HTR-8/SVneo (cell line): ENCODE measurements around a stretch of chr10.

- RRBS, result no CpG with 5 or more reads among the region's 16 CpGs
Observed at GRCh38 chr10:151059-151789, 16.0 kb downstream of the ZMYND11 start.

GRCh38 chr10:246272-247108, 111.2 kb downstream of the ZMYND11 start:
- RRBS, result no CpG with 5 or more reads among the region's 16 CpGs

DNA sequence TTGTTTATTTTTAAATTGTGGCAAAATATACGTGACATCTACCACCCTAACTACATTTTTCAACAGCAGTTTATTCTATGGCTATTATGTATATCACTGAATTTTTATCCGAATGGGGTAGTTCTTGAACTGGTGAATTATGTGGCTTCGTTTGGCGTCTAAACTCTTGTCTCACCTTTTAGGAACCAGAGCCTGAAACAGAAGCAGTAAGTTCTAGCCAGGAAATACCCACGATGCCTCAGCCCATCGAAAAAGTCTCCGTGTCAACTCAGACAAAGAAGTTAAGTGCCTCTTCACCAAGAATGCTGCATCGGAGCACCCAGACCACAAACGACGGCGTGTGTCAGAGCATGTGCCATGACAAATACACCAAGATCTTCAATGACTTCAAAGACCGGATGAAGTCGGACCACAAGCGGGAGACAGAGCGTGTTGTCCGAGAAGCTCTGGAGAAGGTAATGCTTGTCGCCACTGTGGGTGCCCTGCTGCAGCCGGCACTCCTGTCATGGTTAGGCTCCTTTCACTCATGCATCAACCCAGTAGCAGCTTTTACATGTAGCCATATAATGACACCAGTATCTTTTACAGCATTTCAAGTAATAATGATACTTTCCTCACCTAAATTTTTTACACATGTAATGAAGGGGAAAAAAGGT, 113.0 kb downstream of the ZMYND11 start:
- RRBS, result 95% methylated on average over 6 of the region's 18 CpGs

GRCh38 chr10:260755-261527, 125.7 kb downstream of the ZMYND11 start:
- RRBS, result no CpG with 5 or more reads among the region's 20 CpGs

- RRBS, result no CpG with 5 or more reads among the region's 17 CpGs
Observed at GRCh38 chr10:317174-318013, 182.1 kb downstream of the ZMYND11 start.

DNA sequence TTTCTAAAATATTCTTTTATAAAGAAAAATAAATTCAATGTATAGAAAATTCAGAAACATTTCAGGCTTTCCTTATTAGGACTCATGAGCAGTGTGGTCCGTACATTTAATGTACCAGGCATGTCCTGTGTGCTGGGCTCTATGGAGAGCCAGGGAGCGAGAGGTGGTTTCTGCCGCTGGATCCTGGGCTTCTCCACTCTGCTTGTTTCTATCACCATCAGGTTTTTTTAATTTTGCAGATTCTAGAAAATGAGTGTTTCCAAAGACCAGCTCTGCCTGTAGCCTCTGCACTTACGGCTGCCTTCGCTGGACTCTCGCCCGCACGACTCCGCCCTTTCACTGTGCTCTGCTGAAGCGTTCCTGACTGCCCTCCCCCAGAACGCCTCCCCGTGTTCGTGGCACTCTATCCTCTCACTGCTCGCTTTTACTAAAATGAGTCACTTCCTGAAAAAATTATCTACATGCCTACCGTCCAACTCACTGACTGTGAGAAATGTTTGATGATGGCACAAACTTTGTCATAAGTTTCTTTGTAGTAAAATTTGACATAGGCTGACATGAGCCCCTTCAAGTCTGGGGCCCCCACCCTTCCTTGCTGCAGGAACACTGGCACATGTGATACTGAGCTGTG, 188.6 kb downstream of the ZMYND11 start:
- RRBS, result no CpG with 5 or more reads among the region's 15 CpGs

- RRBS, result no CpG with 5 or more reads among the region's 27 CpGs
Observed at GRCh38 chr10:379956-380850, 244.9 kb downstream of the ZMYND11 start.

DNA sequence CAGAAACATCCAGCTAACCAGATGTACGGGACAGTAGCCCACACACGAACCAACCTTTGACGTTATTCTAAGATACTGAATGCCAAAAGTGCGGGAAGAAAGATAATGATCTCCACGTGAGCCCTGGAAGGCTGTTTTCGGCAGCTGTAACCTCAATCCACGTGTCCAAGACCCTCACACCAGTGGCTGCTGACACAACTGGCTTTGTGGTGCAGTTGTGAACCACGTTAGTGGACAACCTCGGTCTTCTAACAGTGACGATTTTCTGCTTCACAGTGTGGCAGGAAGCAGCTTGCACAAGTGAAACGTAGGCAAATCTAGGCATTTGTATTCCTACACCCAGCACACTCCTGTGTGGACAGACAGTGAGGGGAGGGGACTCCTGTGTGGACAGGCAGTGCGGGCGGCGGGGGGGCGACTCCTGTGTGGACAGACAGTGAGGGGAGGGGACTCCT, 251.9 kb downstream of the ZMYND11 start:
- RRBS, result no CpG with 5 or more reads among the region's 15 CpGs

- RRBS, result no CpG with 5 or more reads among the region's 19 CpGs
Observed at GRCh38 chr10:510217-510891, 179.1 kb downstream of the DIP2C start.

- RRBS, result no CpG with 5 or more reads among the region's 19 CpGs
Observed at GRCh38 chr10:526751-527410, 162.6 kb downstream of the DIP2C start.

GRCh38 chr10:548243-548628, 141.2 kb downstream of the DIP2C start:
- RRBS, result no CpG with 5 or more reads among the region's 12 CpGs

DNA sequence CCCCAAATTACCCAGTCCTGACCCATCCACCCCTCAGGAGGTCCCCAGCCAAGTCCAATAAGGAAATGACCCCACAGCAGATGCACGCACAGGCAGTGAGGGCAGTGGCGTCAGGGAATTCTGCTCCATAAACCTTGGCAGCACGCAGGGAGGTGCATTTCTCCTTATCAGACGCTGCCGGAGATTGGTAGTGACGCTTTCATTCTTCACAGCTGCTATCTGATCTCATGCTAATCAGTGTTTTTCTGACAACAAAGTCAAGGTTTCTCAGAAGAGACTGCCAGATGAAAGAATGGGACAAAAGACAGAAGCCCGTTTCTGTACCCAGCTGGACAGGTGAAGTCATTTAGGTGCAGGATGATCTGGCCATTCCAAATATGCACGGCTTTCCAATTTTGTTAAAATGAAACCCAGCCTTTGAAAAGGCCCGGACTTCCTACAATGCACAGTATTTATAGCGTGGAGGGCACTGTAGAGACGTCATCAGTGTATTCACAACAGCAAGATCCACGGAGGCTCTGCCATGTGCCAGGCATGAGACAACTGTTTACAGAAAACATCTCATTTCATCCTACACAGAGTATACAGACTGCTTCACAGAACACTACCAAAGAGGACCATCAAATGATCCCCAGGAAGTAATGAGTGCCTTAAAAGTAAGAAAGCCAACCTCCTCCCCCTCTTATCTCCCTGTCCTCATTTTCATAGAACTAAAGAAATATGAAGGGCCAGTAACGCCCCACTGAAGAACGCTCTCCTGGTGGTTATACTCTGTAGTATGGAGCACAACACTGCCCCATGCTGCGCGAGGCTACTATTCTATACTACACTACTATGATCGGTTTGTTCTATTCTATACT, 35.2 kb downstream of the DIP2C start:
- RRBS, result no CpG with 5 or more reads among the region's 17 CpGs

- RRBS, result no CpG with 5 or more reads among the region's 7 CpGs
Observed at GRCh38 chr10:681759-682225, 7.7 kb downstream of the DIP2C start.

DNA sequence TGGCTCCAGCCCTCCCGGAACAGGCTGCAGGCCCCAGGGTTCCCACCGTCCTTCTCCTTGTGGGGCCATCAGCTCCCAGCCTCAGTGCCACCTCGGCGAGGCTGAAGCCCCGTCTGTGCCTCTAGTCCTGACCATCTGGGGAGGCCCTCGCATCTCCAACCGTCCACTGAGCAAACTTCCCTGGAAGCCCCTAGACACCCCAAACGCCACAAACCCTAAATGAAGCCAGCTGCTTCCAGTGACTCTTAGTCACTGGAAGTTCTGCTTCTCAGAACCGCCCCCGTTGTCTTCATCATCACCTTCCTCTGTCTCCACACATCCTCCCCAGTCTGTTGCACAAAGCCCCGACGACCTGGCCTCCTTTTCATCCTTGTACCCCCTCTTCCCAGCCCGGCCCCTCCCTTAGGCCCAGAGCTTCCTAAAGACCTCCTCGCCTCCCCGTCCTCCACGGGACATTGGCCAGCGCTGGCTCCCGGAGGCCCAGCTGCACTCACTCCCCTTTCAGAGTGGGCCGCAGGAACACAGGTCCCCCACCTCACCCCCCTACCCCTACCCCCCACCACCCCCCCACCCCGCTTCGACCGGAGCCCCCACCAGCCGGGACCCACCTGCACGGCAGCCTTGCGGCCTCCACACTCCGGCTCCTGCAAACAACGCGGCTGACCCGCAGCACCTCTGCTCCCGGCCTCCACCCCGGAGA, 1.1 kb upstream of the DIP2C start:
- RRBS, result 96% methylated on average over 14 of the region's 31 CpGs

- RRBS, result no CpG with 5 or more reads among the region's 33 CpGs
Observed at GRCh38 chr10:788618-789323, 99.3 kb upstream of the DIP2C start.

- RRBS, result no CpG with 5 or more reads among the region's 7 CpGs
Observed at GRCh38 chr10:955781-956160, 24.3 kb upstream of the LARP4B start.

- RRBS, result no CpG with 5 or more reads among the region's 9 CpGs
Observed at GRCh38 chr10:995184-995886, 7.1 kb downstream of the GTPBP4 start.

DNA sequence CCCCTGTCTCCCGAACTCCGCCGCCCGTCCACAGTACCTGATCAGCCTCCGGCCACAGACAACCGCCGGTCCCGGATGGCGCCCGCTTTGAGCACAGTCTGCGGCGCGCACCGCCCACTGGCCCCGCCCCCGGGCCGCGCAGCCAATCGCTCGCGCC, 214 bp downstream of the IDI1 start:
- RRBS, result 1% methylated on average over 14 of the region's 21 CpGs

GRCh38 chr10:1098990-1099461, 42.8 kb downstream of the WDR37 start:
- RRBS, result no CpG with 5 or more reads among the region's 7 CpGs

DNA sequence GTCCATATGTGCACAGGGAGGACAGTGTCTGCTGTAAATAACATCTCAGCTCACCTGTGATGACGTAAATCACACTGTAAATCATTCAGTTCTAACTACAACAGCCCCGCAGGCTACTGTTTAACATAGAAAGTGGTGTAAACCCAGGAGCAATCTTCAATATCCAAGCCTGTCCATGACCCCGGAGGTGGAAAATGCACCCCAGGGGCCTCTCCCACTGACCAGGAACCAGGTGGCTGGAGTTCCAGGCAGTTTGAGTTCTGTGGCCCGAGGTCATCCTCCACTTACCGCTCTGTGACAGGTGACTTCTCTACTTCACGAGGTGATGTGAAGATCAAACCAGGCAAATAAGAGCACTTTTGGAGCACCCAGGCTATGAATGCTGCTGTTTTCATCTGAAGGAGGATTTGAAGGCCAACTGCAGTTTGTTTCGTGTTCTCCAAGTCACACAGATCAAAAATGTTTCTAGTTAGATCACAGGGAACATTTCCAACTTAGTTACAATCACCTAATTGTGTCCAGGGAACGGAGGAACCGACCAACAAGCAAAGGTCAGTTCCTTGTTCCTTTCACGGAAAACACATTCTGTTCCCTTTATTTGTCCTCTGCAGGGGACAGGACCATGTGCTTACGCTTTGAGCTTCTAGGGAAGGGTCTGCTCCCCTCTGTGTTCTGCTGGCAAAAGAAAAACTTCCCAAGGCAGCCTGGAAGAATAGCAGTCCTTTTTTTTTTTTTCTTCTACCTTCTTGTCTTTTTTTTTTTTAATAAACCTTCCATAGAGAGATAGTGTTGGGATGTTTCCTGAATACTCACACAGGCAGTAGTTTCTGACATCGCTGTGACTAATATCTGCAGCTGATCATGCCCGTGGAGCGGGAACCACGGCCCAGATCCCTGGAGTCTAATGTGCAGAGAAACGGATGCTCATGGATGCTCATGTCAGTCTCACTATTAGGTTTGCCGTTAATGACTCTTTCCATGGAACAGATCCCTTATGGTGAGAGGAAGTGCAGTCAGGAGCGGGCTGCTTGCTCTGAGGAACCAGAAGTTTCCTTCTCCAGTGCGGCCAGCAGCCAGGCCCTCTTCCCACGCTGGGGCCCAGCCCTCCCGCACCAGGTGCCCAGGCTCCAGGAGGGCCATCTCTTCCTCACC, 132.1 kb downstream of the WDR37 start:
- RRBS, result no CpG with 5 or more reads among the region's 21 CpGs